Mesenchymal stem cell of the bone marrow (primary cell): ENCODE results near the gene CACNA1I.

DNA sequence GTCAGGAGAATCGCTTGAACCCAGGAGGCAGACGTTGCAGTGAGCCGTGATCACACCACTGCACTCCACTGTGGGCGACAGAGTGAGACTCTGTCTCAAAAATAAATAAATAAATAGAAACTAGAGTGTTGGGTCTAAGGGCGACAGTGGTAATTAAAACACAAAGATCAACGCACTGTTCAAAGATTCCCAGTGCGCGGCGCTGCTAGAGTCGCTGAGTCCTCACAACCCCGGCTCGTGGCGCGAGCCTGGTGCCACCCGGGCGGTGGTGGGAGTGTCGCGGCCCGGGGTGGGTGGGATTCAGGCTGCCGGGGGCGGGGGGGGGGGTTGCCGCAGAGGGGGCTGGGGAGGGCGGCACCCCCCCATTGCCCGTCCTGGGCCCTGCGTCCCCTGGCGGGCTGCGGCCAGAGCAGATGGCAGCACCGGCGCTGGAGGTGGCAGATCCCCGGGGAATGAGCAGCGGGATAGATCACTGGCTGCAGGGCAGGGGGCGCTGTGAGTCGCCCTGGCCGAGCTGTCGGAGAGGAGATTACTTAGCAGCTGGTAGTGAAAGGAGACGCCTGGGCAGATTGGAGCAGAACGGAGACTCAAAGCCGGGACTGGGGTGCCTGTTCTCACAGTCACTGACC, 30.3 kb upstream of the APOBEC3A start:
- CAGE, long polyA plus RNA = no peak

DNA sequence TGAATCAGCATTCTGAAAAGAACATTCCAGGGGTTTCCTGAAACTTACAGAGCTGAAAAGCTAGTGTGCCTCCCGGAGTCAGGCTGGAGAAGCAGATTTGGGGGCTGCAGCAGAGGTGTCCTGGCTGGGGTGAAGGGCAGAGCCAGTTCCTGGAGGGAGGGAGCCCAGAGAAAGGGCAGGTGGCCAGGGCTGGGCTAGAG, 21.2 kb upstream of the APOBEC3A start:
- CAGE, long polyA plus RNA = no peak

DNA sequence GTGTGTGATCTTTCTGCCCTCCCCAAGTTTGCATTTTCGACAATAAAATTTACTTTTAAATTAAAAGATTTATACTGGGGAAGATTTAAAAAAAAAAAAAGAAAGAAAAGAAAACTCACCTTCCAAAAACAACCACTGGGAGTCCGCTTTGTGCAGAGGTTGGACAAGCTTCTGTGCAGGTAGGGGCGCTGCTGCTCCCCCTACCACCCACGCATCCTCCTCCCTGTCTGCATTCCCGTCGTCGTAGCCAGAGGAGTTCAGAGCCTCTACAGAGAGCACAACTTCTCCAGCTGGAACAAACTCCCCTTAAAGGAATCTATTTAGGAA, 893 bp upstream of the APOBEC3B start:
- CAGE, long polyA plus RNA = no peak

DNA sequence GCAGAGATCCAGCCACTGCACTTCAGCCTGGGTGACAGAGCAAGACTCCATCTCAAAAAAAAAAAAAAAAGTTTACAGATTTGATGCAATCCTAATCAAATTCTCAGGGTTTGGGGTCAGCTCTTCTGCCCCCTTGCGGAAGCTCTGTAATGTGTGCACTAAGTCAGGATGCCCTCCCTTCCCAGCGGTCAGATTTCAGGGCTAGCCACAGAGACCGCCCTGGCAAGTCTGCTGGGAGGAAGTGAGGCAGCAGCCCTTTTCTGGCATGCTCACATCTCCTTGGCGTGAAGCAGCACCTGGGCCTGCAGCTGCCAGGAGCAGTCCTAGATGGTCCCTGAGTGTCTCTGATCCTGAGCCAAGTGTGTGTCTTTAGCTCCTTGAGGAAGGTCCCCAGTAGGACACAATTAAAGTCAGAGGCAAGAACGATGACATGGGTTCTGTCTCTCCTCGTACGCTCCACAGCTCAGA, 10.9 kb upstream of the APOBEC3C start:
- CAGE, long polyA plus RNA = no peak

DNA sequence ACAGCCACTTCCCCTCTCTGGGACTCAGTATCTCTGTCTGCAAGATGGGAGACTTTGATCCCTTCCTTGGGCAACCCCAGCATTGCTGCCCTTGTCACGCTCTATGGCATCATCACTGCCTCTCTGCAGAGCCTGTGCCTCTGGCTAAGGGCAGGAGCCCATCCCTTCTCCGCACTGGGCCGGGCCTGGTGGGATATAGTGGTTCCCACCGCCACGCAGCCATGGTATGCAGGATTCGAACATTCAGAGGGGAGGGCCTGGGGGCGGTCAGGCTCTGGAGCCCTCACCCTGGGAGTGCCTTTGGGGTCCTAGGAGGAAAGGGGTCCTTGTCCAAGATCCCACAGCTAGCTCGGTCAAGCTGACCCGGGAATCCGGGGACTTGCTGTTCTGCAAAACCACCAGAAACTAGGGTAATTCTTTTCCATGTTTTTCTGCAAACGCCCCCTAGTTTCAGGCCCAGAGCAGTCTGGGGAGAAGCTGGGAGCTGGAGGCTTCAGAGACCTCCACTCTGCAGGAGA, 24.3 kb upstream of the CBX7 start:
- CAGE, long polyA plus RNA = no peak

DNA sequence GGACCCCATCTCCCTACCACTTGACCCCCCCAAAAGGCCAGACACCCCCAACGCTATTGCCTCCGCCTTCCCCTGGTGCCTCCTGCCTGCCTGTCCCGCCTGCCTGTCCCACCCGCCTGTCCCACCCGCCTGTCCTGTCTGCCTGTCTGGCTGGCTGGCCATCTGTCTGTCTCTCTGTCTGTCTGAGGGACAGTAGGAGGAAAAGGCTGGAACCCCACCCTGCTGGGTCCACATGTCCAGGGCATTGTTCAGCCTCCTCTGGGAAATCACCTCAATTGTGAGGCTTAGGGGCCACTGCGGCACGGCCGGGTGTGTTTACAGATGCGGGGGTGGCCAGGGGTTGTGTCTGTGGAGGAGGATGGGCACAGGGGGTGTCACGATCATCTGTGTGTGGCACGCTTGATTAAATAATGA, 25.4 kb upstream of the CBX7 start:
- CAGE, long polyA plus RNA = no peak

- CAGE, long polyA plus RNA = no peak
Measured at GRCh38 chr22:39212684-39213342, 32.0 kb downstream of the PDGFB start.

DNA sequence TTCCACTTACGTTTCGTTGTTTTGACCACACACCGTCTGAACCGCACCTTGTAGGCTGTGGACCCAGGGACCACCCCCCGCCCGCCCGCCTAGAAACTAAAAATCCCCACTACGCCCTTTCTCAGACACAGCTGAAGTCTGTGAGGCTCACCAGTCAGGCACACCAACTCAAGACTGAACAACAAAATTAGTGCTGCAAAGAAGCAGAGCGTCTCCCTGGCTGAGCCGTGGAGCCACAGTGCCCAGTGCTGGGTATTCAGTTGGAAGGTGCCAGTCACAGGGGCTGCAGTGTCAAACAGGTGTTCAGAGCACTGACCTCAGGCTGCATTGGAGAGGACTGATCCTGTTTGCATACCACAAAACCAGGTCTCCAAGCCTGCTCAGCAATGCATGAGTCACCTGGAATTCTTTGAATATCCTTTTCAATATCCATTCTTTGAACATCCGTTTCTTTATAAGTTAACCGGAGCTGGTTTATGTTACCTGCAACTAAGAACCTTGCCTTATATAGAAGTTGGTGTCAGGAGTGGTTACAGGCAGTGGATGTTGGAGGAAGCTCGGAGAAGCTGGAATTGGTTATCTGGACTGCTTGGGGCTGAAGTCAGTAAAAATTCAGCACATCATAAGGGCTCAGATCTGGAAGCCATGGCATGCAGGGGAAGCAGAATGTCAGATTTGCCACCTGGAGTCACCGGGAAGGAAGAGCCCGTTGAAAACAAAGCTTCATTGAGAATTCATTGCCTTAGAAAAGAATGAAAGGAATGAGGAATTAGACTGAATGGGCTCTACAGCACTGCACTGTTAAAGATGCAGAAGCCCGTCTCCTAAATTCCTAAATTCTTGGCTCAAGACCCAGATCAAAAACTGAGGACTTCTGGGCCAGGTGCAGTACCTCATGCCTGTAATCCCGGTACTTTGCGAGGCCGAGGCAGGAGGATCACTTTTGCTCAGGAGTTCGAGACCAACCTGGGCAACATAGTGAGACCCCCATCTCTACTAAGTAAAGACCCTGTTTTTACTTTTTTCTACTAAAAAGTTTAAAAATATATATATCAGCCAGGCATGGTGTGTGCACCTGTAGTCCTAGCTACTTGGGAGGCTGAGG, 30.1 kb downstream of the PDGFB start:
- CAGE, long polyA plus RNA = no peak

DNA sequence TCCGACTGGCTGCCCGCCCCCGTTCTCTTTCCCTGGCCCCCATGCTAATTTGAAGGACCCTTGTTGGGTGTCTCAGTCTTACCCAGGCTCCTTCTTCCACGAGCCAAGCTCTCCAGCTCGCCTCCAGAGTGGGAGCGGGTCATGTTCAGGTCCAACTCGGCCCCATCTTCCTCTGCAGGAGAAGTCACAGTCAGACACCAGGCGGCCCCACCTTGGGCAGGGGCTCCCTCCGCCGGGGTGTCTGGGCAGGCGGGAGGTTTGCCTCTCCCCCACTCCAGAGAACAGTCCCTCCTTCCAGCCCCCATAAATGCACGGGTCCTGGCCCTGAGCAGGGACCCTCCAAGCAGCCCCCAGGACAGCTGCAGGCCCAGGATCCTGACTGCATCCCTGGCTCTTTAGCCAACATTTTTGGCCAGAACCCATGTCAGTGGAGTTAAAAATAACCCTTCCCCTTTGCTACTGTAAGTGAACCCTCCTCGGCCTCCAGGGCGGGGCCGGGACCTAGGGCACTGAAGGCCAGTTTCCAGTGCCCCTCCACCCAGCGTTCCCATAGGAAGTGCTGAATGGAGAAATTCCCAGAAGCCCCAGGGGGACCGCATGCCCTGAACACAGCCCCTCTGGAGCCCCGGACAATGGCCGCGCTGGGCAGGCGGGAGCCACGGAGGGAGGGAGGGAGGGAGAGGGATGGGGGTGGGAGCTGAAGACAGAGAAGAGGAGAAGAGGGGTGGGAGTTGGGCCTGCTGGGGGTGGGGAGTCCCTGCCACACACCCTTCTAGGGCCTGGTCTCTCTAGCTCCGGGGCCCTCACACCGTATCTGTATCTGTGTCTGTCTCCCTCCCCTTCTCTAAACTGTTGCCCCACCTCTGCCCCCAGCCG, 11.2 kb downstream of the PDGFB start:
- CAGE, long polyA plus RNA = no peak

DNA sequence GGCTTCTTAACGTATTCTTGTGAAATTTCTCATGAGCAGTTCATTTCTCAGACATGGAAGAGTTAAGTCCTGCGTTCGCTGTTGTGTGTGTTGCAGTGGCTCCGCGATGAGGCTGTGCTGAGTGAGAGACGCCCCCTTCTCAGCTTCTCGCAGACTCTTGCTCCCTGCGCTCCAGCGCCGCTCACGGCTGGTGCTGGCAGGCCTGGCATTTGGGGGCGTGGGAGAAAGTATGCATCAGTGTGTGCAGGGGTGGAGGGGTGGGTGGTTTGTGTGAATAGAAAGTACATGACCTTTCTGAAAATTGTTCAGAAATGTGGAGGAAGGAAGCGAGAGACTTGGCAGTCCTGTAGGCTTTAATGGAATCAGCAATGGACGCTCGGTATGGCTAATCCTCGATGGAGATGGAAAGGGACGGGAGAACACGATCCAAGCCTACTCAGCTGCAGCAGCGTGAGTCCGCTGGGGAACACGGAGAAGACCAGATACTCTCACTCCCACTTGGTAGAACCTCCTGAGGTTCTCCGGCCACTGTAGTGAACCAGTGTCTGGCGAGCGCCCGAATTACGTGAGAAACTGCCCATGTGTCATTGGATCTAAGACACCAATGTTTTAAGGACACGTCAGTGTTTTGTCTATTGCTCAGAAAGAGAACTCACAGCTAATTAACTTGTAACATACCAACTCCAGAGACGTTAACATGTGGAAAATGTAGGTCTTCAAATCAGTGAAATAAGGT, 6.0 kb downstream of the TAB1 start:
- CAGE, long polyA plus RNA = no peak

- CAGE, long polyA plus RNA = no peak
Measured at GRCh38 chr22:39469658-39470307, 13.0 kb downstream of the MGAT3 start.

- CAGE, long polyA plus RNA = no peak
Measured at GRCh38 chr22:39498165-39499061, 3.7 kb upstream of the MIEF1 start.

DNA sequence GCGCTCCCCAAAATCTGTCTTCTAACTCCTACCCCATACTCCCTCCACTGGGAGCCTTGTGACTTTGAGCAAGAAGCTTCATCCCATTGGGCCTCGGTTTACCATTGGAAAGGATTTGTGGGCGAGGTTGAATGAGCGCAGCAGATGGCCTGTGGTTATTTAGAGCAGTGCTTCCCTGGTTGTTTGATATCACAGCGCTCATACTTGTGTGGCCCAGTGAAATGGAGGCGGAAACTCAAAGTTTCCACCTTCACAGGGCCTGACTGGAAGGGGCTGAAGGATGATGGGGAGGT, 1.4 kb upstream of the ATF4 start:
- CAGE, long polyA plus RNA = no peak

DNA sequence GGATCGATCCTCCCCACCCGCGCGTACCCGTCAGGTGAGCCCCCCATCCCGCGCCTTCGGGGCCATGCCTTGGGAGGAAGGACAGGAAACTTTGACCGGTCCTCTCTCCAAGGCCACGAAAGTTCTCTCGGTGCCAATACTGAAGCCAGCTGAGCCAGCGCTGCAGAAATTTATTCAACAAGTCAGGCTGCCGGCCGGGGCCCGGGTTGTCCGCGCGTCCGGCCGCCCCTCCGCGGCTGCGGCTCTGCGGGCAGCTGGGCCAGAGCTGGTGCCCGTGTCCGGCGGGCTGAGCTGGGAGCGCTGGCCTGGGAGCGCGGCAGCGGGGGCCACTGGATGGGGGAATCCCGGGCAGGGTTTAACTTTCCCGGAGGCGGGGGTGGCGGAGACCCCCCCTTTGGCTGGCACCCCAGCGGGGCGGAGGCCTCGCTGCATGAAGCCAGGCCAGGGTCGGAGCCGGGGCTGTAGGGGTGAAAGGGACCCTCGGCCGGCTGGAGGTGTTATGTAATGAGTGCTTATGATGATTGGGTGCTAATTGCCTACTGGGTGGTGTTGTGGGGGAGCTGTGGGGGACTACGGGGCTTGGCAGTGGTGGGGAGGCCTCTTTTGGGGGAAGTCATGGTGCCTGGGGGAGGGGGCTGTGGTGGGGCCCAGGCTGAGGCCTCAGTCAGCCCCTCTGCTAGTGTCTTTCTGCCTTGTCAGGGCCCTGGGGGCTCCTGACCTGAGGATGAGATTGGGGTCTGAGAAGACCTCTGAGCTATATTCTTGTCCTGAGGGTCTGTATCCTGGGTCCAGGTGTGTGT, 12.2 kb upstream of the CACNA1I start:
- CAGE, long polyA plus RNA = no peak

- CAGE, long polyA plus RNA = no peak
Measured at GRCh38 chr22:39559511-39560047, 11.0 kb upstream of the CACNA1I start.

DNA sequence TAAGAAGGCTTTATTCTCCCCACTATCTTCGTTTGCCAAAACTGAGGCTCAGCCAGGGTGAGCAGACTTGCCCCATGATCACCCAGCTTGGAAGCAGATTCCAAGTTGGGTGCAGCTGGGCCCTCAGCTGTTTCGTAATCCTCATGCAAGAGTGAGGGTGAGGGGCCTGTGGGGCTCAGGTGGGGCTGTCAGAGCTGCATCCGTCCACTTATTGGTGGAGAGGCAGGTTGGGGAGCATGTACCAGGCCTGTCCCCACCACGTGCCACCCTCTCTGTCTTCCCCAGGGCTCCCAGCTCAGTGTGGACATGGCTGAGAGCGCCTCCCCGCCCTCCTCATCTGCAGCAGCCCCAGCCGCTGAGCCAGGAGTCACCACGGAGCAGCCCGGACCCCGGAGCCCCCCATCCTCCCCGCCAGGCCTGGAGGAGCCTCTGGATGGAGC, at the start of gene CACNA1I:
Gene CACNA1I, plus strand, starts transcription at position 307 of the 440 bp plus-strand sequence.
- CAGE, long polyA plus RNA = no peak

DNA sequence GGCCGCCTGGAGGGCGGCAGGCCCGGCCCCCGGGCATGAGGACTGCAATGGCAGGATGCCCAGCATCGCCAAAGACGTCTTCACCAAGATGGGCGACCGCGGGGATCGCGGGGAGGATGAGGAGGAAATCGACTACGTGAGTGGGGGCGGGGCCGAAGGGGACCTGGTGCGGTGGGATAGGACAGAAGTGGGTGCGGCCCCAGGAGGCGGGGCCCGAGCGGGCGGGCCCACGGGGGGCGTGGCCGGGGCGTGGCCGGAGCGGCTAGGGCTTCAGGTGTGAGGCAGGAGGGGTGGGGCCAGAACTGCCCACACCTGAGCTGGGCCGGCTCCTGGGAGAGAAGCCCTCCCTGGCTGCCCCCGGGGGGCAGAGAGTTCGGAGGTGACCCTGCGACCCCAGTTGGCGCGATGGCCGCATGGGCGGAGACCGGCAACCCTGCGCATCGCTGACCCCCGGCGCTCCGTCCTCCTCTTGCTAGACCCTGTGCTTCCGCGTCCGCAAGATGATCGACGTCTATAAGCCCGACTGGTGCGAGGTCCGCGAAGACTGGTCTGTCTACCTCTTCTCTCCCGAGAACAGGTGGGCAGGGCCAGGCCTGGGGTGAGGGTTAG, 91.9 kb downstream of the CACNA1I start:
- CAGE, long polyA plus RNA = no peak

- CAGE, long polyA plus RNA = no peak
Measured at GRCh38 chr22:39723633-39724356, 153.2 kb downstream of the CACNA1I start.

DNA sequence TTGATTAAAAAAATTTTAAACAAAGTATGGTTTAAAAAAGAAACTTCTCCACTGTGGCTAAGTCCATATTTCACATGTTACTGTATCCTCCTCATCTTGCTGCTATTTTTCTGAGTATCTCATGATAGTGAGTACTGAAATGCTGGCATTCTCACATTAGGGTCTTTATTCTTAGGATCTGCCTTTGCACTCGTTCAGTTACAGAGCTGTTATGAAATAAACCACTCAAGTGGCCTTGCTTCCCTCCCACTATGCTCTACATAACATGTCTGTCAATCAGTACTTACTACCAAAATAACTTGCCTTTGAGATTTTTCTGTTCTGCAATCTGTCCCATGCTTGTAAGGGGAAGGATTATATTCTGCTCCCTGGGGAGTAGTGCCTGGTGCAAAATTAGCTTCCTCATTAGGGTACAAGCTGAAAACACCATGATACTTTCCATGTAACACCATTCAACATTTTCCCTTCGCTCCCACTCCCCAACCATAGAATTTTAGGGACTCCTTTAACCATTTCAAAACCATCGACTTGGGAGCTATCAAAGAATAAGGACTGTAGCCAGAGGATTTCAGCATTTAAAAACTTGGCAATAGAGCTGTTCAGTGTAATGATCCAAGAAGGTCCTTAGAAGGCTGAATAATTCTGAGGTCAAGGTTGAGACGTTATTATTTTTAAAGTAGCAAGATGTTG, 1.9 kb upstream of the GRAP2 start:
- CAGE, long polyA plus RNA = no peak

- CAGE, long polyA plus RNA = no peak
Measured at GRCh38 chr22:40014494-40015107, 19.8 kb downstream of the FAM83F start.